Occipital lobe (tissue), 2 donors: ENCODE measurements around a stretch of chr6.

DNA sequence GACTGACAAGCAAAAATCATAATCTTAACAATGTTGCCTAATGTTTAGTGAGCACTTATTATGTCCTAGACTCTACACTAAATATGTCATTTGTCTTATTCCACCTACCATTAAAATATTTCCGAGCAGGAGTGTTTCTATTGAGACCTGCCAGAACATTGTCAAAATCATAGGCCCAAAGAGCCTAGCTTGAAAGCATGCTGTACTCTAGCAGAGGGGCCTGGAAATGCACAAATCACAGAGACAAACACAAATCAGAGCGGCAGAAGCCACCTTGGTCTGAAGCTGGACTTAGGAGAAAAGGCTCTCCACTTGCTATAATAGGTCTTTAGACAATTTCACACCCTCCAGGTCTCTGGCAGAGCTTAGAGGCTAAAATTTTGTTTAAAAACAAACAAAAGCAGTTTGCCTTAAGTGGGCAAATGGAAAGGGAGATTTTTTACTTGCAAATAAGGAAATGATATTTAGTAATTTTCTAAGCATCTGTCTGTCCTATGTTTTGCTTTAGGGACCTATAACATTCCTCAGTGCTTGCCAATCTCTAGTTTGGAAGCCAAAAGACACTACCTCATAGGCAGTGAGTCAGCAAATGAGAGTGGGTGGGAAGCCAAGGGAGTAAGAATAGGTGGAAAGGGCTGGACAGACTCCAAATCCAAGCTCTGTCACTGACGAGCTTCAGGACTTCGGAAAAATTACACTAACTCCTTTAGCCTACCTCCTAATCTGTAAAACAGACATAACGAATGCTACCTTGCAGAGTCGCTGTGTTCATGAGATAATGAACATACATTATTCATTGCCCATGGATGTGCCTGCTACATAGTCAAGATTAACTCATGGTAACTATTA is 63.7 kb downstream of the FAM50B start:
- RAMPAGE, long total RNA = no peak

DNA sequence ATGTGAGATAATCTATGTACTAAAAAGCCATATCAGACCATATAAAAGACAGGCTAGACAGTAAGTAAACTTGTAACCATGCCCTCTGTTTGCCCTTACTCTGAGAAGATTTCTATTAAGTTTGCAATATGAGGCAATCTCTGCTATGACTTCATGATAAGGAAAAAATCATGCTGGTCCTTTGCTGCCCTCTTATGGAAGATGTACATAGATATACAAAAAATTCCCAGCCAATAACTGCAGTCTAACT is 12.8 kb upstream of the PRPF4B start:
- RAMPAGE, long total RNA = no peak

DNA sequence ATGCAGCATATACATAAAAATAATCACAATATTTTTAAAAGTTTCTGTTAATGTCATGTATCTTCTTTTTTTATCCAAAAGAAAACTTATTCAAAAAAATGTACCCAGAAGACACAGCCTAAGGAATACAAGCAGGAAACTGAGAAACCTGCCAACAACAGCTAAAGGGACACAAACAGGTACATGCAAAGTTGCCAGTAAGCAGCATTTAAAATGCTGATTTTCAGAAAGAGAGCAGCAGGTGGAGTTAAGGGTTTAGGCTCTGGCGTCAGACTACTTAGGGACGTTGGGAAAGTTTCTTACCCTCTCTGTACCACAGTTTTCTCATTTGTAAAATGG is 13.5 kb downstream of the ECI2 start:
- RAMPAGE, long total RNA = no peak

- RAMPAGE, long total RNA = no peak
Measured at GRCh38 chr6:4253845-4254511, 118.6 kb upstream of the ECI2 start.

GRCh38 chr6:4334516-4334982 is 199.2 kb upstream of the ECI2 start:
- RAMPAGE, long total RNA = no peak

DNA sequence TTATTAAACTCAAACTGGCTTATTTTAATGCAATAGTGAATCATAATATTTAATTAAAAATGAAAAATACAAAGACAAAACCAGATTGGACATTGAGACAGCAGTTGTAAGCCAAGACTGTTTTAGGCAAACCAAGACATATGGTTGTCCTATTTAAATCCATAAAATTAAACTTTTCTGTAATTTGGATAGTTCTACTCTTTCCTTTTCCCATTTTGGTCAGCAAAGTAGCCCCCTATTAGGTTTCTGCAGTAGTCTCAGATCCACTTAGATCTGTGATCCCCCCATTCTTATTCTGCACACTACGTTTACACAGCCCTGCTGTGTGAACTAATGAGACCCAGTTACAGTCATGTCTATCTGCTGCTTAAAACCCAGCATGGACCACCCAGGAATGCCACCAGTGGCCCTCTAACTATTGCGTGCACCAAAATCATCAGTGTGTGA is 70.5 kb downstream of the CDYL start:
- RAMPAGE, long total RNA = no peak

DNA sequence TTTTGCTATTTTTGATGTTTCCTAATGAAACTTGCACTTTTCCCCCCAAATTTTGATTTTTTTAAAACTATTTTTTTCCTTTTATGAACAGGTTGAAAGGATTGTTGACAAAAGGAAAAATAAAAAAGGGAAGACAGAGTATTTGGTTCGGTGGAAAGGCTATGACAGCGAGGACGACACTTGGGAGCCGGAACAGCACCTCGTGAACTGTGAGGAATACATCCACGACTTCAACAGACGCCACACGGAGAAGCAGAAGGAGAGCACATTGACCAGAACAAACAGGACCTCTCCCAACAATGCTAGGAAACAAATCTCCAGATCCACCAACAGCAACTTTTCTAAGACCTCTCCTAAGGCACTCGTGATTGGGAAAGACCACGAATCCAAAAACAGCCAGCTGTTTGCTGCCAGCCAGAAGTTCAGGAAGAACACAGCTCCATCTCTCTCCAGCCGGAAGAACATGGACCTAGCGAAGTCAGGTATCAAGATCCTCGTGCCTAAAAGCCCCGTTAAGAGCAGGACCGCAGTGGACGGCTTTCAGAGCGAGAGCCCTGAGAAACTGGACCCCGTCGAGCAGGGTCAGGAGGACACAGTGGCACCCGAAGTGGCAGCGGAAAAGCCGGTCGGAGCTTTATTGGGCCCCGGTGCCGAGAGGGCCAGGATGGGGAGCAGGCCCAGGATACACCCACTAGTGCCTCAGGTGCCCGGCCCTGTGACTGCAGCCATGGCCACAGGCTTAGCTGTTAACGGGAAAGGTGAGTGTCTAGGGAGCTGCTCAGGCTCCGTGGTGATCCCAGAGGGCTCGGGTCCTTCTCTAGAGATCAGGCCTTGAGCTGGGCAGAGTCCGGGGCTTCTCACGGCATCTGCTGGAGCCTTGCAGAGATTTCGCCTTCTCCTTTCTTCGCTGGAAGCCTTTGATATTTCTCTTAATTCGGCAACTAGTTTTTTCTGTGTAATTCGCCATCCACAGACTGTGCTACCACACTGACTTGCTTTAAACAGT is 111.9 kb downstream of the RPP40 start:
- RAMPAGE, long total RNA = no peak

- RAMPAGE, long total RNA = no peak
Measured at GRCh38 chr6:4931433-4931912, 72.4 kb downstream of the RPP40 start.

DNA sequence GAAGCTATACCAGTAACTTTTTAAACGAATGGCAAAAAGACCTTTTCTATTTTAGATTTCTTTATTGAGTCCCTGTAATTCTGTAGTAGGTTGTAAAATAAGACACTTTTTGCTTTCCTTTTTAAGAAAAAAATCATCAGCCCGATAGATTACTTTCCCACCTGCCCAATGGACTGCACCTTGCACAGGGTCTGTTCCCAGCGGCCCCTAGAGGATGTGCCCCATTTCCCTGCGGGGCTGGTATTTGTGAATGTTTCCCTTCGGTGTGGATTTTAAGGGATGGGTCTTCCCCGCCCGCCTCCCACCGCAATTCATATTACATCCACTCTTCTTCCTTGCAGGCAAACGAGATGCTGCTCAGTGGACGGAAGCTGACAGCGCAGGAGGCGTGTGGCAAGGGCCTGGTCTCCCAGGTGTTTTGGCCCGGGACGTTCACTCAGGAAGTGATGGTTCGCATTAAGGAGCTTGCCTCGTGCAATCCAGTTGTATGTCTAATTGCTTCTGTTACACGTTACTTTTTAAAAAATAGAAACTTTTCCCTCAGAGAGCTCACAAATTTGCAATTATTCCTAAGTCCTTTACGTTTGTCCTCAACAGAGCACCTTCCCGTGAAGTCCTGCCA is 51.8 kb downstream of the RPP40 start:
- RAMPAGE, long total RNA = no peak

GRCh38 chr6:5121204-5122012 is 36.3 kb downstream of the PPP1R3G start:
- RAMPAGE, long total RNA = no peak

DNA sequence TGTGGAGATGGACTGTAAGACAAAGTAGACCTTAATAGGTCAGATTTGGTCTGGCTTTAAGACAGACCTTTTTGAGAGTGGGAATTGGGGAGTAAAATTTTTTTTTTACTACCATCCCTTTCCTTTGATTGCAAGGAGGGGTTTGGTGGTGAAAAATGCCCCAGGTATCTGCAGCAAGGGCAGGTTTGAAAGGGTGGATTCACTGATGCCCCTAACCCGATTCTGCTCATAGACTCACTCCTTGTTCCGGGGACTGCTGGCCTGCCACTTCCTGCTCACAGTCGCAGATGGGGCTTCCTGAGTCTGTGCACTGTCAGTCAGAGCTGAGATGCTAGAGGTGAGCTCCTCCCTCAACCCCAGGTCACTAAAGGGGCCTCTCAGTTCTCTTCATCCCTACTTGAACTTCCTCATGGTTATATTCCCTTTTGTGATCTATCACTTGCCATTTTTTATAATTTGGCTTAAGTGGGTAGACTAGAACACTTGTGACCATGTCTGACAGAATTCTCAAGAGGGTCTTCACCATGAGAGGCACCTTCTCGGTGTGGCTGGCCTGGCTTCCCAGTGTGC is 357.9 kb downstream of the FARS2 start:
- RAMPAGE, long total RNA = no peak

DNA sequence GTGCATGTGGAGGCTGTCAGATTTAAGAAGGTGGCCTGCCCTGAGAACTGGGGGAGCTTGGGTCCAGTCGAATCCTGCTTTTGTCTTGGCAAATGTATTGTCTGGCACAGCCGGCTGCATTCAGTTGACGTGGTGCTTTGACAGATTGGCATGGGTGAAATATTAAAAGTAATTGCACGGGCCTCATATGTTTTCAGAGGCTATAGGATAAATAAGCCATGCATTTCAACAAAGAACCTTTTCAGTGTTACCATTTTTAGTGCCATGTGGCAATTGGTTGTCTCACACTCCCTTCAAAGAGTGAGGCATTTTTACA is 361.1 kb downstream of the NRN1 start:
- RAMPAGE, long total RNA = no peak

- RAMPAGE, long total RNA = no peak
Measured at GRCh38 chr6:6008340-6009498, 2.0 kb upstream of the NRN1 start.

- RAMPAGE, long total RNA = no peak
Measured at GRCh38 chr6:6391242-6391616, 70.8 kb upstream of the F13A1 start.

DNA sequence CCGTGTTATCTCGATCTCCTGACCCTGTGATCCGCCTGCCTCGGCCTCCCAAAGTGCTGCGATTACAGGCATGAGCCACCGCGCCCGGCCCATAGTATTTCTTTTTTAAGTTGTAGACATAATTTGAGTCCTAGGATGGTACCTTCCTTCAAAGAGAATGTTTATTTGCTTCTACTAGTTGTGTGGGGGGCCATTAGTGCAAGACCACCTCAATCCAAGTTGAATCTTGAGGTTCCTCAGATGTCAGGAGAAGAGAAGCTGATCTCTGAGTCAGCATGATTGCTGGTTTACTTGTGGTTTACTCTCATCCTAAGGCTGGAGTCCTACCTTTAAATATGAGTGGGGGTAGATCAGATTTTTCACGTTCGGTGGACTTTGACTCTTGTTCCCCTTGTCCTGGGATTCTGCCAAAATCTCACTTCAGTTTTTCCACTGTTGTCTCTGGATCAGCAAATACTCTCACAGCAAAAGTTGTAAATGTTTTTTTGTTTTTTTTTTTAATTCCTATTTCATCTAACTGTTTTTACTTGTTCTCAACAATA is 84.5 kb upstream of the F13A1 start:
- RAMPAGE, long total RNA = no peak

GRCh38 chr6:6503129-6503569 is 85.4 kb upstream of the LY86 start:
- RAMPAGE, long total RNA = no peak

- RAMPAGE, long total RNA = no peak
Measured at GRCh38 chr6:6586643-6587758, 1.5 kb upstream of the LY86 start.

DNA sequence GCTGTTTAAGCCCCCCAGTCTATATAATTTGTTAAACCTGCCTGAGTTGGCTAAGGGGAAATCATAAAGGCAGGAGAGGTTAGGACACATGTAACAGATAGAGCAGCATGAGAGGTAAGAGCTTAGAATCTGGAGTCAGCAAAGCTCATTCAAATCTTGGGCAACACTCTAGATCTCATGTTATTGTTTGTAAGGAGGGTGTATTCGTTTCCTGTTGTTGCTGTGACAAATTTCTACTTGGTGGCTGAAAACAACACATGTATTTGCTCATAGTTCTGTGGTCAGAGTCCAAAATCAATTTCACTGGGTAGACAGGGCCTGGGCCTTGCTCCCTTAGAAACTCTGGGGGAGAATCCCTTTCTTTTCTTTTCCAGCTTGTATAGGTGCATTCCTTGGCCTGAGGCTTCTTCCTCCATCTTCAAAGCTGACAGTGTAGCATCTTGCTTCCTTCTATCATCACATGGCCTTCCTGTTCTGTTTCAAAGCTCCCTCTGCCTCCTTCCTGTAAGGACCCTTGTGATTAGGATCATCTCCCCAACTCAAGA is 4.4 kb downstream of the LY86 start:
- RAMPAGE, long total RNA = no peak

DNA sequence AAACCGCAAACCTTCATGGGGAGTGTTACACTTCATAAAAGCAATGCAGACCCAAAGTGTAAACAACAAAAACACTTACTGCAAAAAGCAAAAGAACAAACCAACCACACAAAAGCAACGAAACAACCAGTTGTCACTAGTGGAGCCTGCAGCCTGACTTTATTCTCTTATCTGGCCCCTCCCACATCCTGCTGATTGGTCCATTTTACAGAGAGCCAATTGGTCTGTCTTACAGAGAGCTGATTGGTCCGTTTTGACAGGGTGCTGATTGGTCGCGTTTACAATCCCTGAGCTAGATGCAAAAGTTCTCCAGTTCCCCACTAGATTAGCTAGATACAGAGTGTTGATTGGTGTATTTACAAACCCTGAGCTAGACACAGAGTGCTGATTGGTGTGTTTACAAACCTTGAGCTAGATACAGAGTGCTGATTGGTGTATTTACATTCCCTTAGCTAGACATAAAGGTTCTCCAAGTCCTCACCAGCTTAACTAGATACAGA is 24.0 kb downstream of the LY86 start:
- RAMPAGE, long total RNA = no peak

DNA sequence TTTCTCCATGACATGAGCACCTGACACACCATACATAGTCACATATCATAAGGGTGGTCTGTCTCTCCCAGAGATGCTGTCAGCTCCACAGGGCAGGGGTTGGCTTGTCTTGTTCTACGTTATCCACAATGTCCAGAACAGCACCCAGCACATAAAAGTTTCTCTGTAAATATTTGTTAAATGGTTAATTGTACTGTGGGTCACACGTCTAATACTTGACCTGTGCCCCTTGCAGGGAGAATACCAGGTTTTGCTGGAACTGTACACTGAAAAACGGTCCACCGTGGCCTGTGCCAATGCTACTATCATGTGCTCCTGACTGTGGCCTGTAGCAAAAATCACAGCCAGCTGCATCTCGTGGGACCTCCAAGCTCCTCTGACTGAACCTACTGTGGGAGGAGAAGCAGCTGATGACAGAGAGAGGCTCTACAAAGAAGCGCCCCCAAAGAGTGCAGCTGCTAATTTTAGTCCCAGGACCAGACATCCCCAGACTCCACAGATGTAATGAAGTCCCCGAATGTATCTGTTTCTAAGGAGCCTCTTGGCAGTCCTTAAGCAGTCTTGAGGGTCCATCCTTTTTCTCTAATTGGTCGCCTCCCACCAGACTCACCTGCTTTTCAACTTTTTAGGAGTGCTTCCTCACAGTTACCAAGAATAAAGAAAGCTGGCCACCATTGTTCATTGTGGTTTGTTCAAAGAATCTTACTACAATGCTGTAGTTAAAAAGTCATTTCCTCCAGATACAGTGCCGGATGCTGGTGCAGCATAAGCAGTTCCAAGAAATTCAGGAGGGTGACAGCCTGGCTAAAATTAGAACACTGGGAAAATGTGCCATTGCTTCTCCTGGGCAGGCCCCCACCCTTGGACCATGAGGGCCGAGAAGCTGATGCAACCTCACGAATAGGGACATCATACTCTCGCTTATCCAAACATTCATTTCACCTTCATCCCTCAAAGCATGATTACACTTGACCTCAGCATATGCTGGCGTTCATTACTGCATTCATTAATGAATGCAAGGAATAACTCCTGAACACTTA is 66.1 kb downstream of the LY86 start:
- RAMPAGE, long total RNA = no peak